Helper T cell (primary cell): ENCODE measurements around the genes SEL1L3 and RELL1.

DNA sequence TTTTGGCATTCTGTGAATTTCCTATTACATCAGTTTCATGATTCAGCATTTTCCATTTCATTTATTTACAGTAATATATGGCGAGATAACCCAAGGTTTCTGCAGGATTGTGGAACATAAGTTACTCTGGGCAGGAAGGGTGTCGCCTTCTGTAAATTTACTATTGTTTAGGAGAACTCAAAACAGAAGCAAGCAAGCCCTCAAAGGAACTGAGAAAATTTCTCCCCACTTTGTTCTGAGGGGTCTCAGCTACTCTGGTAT is 1.2 kb downstream of the SEL1L3 start:
- PRO-cap, 2 experiments, result peak in 1 of 2 experiments; most common plus-strand start position 111 of the sequence (in 1)

GRCh38 chr4:25862646-25863405 is at the start of gene SEL1L3:
Gene SEL1L3 (minus strand): TSS chr4:25862988.
- PRO-cap, 2 experiments, result peak in 2 of 2 experiments; most common plus-strand start chr4:25862676 (in 1); most common minus-strand start chr4:25862988 (in 2)

DNA sequence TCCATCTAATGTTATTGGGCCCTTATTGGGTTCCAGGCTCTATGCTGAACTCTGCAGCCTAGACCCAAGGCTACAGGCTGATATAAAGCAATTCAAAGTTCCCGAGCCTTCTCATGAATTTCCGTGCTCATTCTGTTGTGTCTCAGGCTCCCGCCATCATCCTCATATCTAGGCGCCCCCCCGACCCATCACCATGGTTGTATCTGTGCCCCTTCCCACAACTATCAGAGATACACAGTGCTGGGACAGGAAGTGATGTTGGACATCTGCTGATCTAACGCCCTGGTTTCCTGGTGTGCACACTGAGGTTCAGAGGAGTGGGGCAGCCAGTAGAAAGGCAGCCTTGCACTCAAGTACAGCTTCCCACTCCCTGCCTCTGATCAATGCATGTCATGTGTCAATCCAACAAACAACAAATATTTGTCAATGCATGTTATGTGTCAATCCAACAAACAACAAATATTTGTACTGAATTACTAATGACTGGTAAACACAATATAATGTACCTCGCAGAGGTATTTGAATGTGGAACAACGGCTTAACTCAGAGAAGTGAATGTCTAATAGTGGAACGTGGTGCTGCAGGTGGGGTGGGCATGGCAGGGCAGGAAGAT is 10.1 kb upstream of the SEL1L3 start:
- PRO-cap, 2 experiments, result no peak in any of the 2 experiments

DNA sequence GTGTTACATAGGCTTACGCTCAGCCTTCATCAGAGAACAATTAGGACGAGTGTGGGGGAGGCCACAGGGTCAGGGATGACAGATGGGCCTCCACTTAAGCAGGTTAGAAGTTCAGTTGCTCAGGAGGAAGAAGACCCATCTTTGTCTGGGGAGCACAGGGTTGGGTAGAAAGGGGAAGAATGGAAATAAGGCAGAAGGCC is 118.7 kb downstream of the SMIM20 start:
- PRO-cap, 2 experiments, result no peak in any of the 2 experiments

DNA sequence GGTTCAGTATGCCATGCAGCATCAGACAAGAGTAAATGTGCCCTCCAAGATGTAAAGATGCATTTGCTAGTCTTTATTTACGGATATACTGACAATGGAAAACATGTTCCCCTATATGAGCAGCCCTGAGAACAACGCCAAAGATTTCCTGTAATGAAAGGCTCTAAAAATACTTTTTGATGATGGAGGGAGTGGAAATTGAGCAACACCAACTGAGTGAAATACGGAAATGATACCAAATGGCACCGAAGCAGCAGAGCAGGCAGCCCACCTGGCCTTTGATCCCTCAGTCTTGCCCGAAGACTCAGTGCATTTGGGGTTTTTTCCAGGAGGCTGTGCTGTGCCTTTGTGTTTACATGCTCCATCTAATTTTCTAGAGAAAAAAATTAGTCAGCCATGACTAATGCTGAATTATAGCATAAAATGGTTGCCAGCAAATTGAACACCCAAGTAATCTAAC is 169.9 kb upstream of the RBPJ start:
- PRO-cap, 2 experiments, result no peak in any of the 2 experiments

DNA sequence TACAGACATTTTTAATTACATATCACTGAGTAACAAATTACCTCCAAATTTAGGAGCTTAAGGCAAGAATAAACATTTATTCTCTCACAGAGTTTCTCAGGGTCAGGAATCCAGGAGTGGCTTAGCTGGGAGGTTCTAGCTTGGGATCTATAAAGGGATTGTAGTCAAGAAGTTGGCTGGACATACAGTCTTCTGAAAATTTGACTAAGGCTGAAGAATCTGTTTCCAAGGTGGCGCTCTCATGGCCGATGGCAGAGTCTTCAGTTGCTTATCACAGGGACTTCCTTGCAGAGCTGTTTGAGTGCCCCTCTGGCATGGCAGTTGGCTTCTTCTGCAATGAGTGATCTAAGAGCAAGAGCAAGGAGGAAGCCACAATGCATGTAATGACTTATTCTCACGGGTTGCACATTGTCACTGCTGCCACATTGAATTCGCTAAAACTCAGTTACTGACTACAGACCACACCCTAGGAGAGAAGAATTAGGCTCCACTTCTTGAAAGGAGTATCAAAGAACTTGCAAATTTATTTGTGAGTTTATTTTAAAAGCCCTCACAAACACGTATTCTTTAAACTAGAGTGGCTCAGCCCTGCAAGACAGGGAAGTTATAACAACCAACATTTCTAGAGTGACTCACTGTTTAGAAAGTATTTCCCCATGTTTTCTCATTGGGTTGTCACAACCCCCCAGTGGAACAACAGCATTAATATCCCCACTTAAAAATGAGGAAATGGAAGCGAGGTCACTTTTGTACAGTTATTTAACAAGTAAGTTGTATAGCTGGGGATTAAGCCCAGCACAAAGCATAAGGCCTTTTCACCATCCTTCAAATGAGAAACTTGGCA is 32.5 kb upstream of the RBPJ start:
- PRO-cap, 2 experiments, result no peak in any of the 2 experiments

DNA sequence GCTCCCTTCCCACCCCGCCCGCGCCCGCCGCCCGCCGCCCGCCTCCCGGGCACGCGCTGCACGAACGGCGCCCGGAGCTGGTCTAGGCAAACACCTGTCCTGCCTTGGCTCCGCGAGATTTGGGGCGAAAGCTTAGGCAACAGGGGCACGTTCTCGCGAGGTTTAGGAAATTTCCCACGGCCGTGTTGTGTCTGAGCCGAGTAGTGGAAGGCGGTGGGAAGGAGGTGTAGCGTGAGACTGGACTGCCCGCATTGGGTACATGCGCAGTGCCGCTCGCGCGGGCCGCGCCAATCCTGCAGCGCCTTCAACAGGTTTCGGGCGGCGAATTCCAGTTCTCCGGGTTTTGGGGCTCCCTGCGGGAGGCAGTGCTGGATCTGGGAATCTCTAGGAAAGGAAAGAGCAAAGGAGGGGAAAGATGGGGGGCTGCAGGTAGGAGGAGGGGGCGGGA is 1.3 kb upstream of the RBPJ start:
- PRO-cap, 2 experiments, result peak in 2 of 2 experiments; most common plus-strand start position 203 of the sequence (in 2); most common minus-strand start position 84 of the sequence (in 2)

DNA sequence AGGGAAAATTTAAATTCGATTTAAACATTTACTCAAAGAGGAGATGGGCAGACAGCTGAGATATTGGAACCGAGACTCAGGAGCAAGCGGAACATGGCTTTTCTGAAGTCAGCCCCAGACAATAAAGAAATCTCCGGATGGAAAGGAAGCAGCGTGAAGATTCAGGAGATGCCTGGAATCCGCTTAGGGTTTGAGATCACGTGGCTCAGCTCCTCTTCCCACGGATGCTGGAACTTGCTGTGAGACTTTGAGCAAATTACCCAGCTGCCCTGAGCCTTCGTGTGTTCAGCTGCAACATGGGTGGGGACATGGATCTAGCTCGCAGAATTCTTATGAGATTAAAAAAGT is 55.8 kb upstream of the STIM2 start:
- PRO-cap, 2 experiments, result no peak in any of the 2 experiments

GRCh38 chr4:26869633-26870165 is 9.1 kb downstream of the STIM2 start:
- PRO-cap, 2 experiments, result no peak in any of the 2 experiments

DNA sequence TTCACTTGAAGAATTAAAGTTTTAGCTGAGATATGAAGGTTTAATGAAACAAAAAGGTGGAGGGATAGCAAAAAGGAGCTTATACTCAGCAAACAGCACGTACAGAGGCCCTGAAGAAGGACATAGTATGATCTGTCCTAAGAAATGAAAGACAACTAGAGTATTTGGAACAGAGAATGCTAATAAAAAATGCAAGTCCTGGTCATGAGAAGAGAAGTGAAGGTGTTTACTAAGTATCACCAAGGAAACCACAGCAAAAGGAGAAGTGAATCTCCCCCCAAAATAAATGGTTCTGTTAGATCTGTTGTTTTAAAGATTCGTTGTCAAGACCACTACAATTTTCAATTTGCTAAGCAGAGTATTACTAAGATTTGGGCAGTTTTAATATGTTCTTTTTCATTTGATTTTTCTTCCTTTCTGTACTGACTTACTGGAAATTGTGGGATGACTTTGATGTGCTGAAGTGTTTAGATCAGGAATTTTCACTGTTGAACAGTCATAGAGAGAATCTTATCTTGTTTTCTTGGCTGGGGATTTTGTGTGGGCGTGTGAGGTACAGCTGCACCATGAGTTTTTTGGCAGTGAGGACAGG is 132.0 kb downstream of the STIM2 start:
- PRO-cap, 2 experiments, result no peak in any of the 2 experiments

DNA sequence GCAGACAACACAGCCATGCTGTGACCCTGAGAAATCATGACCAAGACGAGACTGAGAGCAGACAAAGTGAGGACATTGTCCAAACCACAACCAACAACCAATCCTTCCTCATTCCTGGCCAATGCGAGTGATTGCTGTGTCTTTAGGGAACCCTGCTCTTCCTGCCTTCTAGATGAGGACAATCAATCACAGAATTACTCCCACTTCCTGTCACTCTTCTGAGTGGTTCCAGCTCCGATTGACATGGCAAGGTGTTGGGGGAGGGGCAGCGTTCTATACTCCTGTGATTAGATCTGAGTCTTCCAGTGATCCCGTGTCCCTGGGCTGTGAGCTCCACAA is 227.8 kb downstream of the STIM2 start:
- PRO-cap, 2 experiments, result no peak in any of the 2 experiments

- PRO-cap, 2 experiments, result no peak in any of the 2 experiments
These were observed 2470.0 kb downstream of the ARAP2 start for GRCh38 chr4:33774313-33774671.

DNA sequence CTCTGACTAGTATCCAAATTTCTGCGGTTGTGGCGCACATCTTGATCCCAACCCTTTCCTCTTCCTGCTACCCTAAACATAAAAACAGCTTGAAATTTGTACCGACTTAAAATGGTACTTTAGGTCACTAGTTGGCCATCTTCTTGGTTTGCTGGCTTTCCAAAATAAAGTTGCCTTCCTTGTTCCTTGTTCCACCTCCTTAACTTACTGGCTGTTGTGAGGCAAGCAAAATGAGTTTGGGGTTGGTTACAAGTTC is 180.9 kb downstream of the ARAP2 start:
- PRO-cap, 2 experiments, result no peak in any of the 2 experiments

GRCh38 chr4:36243813-36244236 is 489 bp downstream of the ARAP2 start:
- PRO-cap, 2 experiments, result peak in 2 of 2 experiments; most common plus-strand start chr4:36244202 (in 1); most common minus-strand start chr4:36243846 (in 1)

DNA sequence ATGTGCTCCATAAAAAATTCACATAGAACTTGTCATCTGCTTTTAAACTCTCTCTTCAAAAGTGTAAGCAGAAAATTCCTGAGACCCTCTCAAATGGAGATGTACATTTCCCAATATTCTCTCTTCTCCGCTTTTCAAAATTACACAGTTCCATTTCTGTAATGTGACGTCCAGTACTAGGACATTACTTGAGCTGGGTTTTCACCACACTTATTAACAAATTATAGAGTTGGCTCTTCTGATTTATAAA is 373.2 kb upstream of the NWD2 start:
- PRO-cap, 2 experiments, result no peak in any of the 2 experiments

- PRO-cap, 2 experiments, result no peak in any of the 2 experiments
These were observed 46.8 kb upstream of the NWD2 start for GRCh38 chr4:37197731-37198114.

- PRO-cap, 2 experiments, result no peak in any of the 2 experiments
These were observed 36.7 kb downstream of the C4orf19 start for GRCh38 chr4:37490288-37490867.

DNA sequence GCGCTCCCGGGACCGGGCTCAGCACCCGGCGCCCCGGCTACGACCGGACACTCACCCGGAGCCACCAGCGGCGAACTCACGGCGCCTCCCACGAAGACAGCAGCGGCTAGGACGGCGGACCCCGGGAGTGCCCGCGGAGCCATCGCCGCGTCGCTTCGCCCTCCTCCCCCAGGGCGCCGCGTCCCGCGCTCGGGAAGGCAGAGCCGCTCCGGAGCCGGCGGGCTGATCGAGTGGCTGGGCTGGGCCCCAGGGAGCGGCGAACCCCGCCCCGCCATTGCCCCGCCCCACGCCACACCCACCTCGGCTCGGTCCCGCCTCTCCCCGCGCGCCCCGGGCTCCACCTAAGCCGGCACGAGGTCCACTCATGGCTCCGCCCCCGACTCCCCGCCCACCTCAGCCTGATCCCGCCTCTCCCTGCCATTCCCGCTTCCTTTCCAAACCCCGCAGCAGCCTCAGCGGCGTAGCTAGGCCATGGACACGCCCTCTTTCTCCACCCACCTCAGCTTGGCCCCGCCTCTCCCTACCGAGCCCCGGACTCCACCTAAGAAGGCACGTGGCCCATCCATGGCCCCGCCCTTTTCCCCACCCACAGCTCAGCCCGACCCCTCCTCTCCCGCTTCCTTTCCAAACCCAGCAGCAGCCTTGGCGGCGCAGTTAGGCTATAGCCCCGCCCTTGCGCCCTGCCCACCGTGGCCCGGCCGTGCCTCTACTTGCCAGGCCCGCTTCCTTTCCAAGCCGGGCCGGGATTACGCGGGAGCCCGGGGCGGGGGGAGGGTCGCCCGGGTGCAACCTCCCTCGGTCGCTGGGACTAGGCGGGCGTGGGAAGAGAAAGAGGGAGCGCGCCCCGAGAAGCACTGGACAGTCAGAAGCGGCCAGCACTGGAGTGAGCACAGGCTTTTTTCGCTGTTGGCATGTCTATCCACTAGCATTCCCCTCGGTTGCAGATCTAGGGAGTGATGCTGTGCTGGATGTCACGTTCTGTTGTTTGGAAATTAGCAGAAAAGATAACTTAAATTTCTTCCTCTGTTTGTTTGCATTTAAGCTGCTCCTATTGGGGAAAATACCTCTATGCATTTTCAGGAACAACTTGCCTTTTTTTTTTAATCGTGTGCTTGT is at the start of gene RELL1:
Gene RELL1, minus strand, starts transcription at position 232 of the 1,116 bp plus-strand sequence.
- PRO-cap, 2 experiments, result peak in 2 of 2 experiments; most common plus-strand start position 417 of the sequence (in 1); most common minus-strand start position 232 of the sequence (in 2)

DNA sequence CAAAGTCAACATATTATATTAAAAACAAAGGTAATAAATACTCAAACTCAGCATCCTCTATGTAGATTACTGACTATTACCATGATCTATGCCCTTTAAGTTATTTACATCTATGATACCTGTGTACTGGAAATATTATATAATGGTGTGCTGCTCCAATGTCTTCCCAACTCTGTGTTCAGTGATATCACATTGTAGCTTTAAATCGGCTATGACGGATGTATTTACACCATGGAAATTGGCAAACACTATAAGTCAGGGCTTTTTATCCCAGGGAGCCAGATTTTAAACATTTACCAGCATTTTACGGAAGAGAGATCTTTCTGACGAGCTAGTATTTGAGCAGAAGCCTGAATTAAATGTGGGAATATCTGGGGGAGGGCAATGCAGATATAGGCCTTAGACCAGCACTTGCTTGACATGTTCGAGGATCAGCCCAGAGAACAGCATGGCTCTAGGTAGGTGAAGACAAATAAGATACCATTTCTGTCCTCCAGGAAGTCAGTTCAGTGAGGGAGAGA is 7.7 kb upstream of the PGM2 start:
- PRO-cap, 2 experiments, result no peak in any of the 2 experiments

- PRO-cap, 2 experiments, result no peak in any of the 2 experiments
These were observed 887 bp upstream of the PGM2 start for GRCh38 chr4:37825546-37826052.